Peripheral blood mononuclear cell (primary cell): Measurements from ENCODE around the gene MRPL21.

DNA sequence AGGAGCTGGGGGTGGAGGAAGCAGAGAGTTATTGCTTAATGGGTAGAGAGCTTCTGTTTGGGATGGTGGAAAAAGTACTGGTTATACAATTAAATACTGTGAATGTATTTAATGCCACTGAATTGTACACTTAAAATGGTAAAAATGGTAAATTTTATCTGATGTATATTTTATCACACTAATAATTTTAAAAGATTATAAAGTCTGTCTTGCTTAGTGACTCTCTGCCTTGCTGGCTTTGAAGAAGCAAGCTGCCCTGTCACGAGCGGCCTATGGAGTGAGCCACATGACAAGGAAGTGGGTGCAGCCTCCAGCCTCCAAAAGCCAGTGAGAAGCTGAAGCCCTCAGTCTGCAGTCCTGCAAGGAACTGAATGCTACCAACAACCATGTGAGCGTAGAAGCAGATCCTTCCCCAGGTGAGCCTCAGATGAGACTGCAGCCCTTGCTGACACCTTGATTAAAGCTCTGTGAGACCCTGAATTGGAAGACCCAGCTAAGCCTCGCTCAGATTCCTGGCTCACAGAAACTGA lies 20.0 kb downstream of the C11orf24 start:
- PRO-cap, 8 experiments: no peak in any of the 8 experiments

DNA sequence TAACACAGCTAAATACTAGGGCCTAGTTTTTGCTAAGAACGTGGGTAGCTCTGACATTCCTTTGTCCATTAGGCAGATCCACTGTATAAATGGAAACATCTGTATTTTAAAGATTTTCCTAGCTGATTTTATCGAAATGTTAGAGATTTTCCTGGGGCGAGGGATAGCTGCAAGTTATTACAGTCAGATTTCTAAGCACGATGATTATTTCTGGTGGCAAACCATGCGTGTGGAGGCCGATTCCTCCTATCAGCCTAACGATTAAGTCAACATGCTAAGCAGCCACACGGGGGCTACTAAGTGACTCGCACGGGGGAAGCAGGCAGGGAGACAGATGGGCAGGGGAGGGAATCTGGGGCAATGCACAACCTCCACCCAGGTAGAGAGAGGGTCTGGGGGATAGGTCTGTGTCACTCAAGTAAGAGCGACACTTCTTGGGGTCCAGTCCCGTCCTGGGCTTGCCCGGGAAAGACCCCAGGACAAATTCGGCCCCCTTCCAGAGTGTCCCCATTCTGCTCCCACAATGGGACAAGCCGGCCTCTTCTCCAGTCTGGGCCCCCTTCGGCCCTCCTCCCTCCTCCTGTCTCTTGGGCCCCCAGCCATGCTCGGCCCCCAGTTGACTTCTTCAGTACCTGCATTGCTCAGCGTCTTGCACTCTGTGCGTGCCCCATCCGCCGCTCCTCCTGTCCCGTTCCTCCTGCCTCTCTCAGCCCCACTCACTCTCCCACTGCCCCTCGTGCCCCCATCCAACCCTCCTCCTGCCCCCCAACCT lies 573 bp downstream of the C11orf24 start:
- PRO-cap, 8 experiments: peak in 6 of 8 experiments; most common plus-strand start position 333 of the sequence (in 5); most common minus-strand start position 75 of the sequence (in 1)

- PRO-cap, 8 experiments: no peak in any of the 8 experiments
Measured at GRCh38 chr11:68273017-68273540, 1.3 kb upstream of the C11orf24 start.

GRCh38 chr11:68313643-68314232 lies 1.3 kb downstream of the LRP5 start:
- PRO-cap, 8 experiments: no peak in any of the 8 experiments

DNA sequence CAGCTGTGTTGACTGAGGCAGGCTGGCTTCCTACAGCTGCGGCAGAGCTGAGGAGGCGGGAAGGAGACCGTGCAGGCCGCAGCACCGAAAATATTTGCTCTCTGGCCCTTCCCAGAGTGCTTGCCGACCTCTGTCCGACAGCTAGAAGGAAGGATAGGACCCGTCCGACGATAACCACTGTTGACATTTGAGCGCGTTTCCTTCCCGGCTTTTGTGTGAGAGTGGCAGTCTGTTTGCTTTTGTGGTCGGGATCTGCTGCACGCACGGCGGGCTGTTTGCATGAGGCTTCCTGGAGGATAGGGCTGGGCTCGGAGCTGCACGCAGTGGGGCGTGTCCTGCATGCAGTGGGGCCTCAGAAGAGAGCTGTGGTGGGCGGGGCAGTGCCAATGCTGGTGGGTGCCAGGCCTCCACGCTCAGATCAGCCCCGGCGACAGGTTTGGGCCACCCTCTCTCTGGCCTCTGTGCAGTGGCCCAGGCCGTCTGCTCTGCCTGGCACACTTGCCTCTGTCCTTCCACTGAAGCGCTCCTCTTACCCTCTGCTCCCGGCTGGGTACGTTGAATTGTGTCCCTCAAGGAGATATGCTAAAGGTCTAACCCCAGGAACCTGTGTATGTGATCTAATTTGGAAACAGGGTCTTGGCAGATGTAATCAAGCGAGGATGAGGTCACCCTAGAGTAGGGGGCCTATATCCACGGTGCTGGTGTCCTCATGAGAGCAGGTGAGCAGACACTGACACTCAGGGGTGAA lies 68.1 kb downstream of the LRP5 start:
- PRO-cap, 8 experiments: no peak in any of the 8 experiments

- PRO-cap, 8 experiments: no peak in any of the 8 experiments
Measured at GRCh38 chr11:68398032-68398822, 62.3 kb upstream of the PPP6R3 start.

DNA sequence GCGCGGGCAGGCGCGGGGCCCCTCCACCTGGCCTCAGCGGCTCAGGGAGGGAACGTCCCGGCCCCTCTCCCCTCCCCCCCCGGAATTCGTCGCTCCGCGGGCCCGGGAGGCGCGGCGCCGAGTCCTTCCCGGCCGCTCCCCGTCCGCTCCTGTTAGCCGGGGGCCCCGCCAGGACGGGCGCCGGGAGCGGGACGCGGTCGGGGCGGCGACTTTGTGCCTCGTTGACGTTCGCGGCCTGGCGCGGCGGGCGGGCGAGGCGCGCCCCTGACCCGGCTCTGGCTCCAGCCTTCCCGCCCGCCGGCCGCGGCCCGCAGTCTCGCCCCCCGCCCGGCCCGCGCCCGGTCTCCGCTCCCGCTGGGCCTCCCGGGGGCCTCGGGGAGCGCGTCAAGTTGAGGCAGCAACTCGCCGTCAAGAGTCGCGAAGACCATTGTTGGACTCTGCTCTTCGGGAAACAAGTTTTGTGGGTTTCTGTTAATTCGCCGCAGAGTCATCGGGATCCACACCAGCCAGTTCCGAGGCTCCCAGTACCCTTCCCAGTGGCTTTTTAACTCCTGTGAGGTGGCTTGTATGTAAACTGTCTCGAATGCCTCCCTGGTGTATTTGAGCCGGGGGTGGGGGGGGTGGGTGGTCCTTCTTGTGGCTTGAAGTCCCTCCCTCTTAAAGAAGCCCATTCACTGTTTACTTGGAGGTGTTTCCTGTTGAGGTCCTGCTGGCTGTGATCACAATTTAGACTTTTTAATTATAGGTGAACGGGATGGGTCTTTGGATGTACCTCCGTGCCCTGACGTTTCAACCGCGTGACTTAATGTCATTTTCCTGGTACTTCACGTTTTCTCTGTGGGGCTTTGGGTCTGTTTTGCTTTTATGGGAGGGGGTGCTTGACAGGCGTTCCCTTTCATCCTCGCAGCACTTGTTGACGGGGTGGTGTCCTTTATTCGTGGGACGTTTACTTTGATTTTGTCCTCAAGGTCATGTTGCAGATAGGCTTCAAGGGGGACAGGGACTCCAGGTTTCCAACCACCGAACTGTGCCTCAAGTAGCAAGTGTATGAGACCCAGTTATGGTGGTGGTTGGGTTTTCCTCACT lies 673 bp downstream of the PPP6R3 start:
- PRO-cap, 8 experiments: peak in 5 of 8 experiments; most common plus-strand start position 176 of the sequence (in 2); most common minus-strand start position 318 of the sequence (in 2)

- PRO-cap, 8 experiments: peak in 1 of 8 experiments; most common plus-strand start chr11:68468206 (in 1)
Measured at GRCh38 chr11:68467921-68468926, 7.7 kb downstream of the PPP6R3 start.

DNA sequence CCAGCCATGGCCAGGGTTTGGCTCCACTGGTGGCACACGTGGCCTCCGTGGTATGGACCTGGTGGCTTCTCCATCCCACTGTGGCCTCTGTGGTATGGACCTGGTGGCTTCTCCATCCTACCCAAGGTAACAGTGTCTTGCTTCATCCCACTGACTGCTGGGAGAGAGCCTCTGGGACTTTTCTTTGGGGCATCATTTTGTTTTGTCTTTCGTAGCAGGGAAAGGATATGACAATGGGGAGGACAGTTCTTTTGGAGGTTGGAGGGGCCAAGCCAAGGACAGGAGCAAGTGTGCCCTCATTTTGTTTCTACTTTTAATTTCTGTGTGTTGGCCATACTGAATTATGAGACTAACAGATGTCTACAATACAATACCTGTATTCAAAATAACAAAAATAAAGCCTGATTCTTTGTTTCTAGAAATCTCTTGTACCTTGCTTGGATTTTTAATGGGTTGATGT lies 69.4 kb upstream of the GAL start:
- PRO-cap, 8 experiments: peak in 2 of 8 experiments; most common plus-strand start position 250 of the sequence (in 2)

GRCh38 chr11:68749368-68750550 lies 1.6 kb downstream of the TESMIN start:
- PRO-cap, 8 experiments: peak in 1 of 8 experiments; most common plus-strand start chr11:68750303 (in 1)

DNA sequence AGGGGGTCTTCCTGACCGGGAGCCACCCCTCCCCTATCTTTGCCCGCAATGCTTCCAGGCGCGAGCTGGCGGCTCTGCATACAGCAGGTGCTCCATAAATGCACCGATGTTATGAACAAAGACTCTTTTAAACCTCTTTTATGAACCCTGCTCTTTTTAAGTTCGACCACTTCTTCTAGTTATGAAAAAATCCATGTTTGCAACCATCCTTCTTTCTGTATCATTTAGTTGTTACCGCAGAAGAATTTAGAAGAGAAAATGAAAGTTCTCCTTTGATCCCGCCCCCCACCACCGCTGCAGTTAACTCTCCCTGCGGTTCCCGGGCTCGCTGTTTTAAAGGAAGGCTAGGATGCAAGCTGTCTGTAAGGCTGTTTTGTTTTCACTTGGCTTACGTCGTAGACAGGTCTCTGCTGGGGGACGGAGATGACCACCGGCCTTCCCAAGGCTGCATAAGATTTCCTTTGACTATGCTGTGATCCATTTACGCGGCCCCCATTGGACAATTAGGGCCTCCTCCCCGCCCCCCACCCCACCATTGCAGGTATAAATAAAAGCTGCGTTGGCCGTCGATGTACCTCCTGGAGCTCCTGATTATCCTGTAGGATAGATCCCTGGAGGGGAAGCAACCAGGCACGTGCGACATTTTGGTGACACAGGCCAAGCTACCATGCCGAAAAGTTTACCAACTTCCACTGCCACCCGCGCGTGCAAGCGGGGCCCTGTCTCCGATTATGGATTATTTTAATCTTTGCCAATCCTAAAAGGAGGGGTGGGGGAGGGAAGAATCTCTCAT lies 1.3 kb upstream of the CPT1A start:
- PRO-cap, 8 experiments: peak in 2 of 8 experiments; most common plus-strand start position 315 of the sequence (in 1)

DNA sequence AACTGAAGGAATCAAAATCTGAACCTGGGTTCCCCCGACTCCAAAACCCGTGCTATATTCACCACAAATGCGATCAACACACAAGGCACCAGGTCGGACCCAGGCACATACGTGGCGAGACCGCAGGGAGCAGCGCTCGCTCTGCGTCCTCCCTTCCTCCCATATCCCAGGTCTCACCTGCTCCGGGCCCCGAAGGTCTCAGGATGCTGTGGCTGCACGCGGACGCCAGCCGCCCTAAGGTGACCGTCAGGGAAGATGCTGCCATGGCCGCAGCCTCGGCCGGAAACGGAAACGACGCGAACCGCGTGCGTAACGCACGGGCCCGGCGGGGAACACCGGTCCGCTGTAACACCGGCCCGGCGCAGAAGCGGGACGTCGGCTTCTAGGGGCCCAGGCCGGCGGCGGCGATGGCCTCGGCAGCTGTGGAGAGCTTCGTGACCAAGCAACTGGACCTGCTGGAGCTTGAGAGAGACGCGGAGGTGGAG lies at the start of gene MRPL21:
Gene MRPL21 (minus strand): TSS at position 287 of the 485 bp plus-strand sequence.
- PRO-cap, 8 experiments: peak in 8 of 8 experiments; most common plus-strand start position 362 of the sequence (in 6); most common minus-strand start position 287 of the sequence (in 4)

GRCh38 chr11:69002644-69003022 lies 10.4 kb downstream of the MRGPRF start:
- PRO-cap, 8 experiments: no peak in any of the 8 experiments

DNA sequence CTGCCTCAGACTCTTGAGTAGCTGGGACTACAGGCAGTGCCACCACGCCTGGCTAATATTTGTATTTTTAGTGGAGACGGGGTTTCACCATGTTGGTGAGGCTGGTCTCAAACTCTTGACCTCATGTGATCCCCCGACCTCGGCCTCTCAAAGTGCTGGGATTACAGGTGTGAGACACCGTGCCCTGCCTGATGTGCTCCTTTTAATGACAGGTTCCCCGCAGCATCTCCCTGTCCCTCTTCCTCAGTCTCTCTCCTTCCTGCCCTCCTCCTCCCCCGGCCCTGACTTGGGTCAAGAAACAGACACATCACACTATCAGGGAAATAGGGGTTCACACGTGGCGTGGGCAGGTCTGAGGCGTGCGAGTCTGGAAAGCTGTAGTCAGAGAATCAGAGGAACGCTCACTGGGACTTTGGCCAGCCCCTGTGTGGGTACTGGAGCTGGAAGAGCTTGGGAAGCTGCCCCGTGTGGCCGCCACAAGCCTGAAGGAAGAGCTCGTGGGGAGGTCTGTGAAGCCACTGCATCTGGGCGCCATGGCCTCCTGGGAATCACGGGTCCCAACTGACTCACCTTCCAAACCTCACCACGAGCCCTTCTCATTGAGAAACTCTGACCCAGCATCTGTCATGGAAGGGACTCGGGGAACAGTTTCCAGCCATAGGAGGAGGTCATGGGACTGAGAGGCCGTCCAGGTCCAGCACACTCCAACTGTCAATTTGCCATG lies 5.7 kb upstream of the MRGPRF start:
- PRO-cap, 8 experiments: no peak in any of the 8 experiments

- PRO-cap, 8 experiments: no peak in any of the 8 experiments
Measured at GRCh38 chr11:69060965-69061282, 12.2 kb downstream of the TPCN2 start.

GRCh38 chr11:69108428-69108627 lies 47.4 kb upstream of the SMIM38 start:
- PRO-cap, 8 experiments: no peak in any of the 8 experiments

DNA sequence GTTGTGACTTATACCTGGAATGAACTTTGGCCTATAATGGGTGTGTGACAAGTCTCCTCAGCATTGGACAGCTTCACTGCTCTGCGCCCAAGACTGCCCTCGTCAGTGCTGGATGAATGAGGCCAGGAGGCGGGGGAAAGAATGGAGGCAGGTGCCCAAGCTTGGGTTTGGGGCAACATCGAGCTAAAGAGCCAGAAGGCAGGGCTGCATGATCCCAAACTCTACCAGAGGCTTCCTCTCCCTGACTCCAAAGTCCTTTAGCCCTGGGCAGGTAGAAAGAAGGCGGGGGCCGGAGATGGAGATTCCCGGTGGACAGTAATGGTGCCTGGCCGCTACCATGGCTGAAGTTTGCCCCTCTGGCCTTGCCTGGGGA lies 34.1 kb downstream of the SMIM38 start:
- PRO-cap, 8 experiments: no peak in any of the 8 experiments

GRCh38 chr11:69273031-69273698 lies 20.8 kb upstream of the MYEOV start:
- PRO-cap, 8 experiments: no peak in any of the 8 experiments

- PRO-cap, 8 experiments: no peak in any of the 8 experiments
Measured at GRCh38 chr11:69280843-69281438, 13.0 kb upstream of the MYEOV start.

DNA sequence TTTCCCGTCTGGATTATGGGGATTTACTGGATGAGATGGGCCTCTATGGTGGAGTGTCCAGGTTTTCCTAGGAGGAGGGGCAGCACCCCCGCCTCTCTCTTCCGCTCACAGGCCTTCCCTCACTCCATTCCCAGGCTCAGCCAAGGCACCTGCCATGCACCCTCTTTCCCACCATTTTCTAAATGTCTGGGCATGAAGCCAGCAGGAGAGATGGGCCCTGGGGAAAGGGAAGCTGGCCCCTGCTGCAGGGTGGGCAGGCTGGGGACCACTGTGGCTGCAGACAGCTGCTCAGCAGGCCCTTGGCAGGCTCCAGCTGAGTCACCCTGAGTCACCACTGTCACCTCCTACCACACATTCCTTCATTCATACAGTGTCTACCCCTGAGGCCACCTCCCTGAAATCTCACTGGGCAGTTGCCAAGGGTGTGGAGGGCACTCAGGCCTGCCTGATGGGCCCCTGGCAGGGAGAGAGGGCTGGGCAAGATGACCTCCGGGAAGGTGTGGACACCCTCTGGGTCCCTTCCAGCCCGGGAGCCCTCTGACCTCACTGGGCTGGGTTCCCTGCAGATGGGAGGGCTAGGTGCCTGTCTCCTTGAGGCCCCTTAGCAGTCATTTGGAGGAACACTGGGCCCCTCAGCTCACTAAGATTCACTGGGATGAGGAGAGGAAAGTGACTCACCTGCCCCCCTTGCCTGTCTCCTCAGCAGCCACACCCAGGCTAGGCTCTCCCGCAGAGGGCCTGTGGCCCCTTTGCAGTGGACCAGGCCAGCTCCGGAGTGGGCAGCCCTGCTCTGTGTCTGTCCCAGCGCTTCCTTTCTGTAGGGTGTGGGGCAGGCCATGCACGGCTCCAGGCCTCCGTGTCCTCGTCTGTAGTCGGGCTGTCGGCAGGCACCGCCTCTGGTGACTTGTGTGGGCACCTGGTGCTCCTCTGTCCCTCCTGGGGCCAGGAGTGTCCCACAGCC lies 7.8 kb downstream of the MYEOV start:
- PRO-cap, 8 experiments: no peak in any of the 8 experiments